ENCODE measurements around the gene PARD6G.

GRCh38 chr18:79917217-79917738 lies 34.2 kb downstream of the SLC66A2 start:
- PRO-cap = no peak
- RAMPAGE, long total RNA, 4 experiments = no peak in any of the 4 experiments

- PRO-cap = unidirectional peak, plus-strand start at chr18:79925362
- RAMPAGE, long total RNA, 4 experiments = no peak in any of the 4 experiments
These were observed 26.5 kb downstream of the SLC66A2 start for GRCh38 chr18:79924536-79925732.

DNA sequence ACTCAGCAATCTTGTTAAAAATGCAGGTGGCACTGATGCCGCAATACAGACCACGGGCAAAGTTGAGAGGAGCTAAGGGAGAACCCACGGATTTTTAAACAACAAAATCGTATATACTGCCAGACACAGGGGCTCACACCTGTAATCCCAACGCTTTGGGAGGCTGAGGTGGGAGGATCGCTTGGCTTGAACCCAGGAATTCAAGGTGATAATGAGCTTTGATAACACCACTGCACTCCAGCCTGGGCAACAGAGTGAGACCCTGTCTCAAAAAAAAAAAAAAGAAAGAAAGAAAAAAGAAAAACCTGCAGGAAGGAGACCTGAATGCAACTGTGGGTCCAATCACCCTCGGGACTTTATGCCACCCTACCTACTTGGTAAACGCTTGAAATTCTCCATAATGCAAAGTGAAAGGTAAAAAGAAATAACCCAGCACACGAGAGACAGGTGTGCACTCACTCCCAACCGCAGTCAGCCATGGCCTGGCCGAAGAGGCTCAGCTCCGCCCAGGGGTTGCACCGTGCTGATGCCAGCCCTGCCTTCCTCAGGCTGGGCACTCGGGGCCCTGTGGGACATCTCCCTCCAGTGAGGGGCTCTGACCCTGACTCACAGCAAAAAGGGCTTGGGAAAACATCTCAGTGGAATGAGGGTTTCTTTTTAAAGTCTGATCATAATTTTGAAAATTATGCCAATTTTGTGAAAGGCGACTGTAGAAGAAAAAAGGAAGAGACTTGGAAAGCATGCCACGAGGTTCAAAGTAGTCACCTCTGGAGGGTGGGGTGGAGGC lies 13.4 kb downstream of the SLC66A2 start:
- PRO-cap = no peak
- RAMPAGE, long total RNA, 4 experiments = no peak in any of the 4 experiments

DNA sequence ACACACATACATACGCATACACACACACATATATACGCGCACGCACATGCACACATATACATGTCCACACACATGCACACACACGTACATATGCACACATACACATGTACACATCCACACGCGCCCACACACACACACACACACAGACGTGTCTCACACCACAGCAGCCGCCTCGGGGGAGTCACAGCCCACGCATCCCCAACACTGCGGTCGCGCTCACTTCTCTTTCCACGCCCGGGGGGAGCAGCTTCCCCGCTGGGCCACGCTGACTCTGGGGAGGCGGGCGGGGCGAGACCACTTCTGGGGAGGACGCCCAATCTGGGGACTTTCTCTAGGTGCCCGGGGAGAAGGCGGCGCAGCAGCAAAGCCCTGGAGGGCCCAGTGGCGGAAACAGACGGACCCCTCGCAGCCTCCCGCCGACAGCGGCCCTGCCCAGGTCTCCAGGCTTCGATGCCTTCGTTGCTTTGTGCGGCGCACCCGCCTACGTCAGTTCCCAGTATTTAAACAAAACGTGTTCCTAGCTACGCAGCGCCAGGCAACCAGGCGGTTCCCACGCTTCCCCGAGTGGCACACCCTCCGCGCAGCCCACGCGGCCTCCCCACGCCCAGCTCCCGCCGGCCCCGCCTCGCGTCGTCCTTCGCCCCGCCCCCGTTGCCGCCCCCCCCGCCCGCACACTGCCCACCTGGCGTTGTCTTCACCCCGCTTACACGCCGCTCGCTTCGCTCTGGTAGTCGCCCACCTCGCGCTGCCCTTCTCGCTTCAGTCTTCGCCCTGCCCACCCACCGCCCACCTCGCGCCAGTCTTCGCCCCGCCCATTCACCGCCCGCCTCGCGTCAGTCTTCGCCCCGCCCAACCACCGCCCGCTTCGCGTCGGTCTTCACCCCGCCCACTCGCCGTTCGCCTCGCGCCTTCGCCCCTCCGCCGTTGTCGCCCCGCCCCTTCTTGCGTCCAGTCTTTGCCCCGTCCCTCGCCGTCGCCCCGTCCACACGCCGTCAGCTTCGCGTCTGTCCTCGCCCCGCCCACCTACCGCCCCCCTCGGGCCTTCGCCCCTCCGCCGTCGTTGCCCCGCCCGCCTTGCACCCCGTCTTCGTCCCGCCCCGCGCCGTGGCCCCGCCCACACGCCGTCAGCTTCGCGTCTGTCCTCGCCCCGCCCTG lies 688 bp upstream of the RBFA start:
- PRO-cap = unidirectional peak, minus-strand start at position 466 of the sequence; unidirectional peak, minus-strand start at position 569 of the sequence; unidirectional peak, minus-strand start at position 597 of the sequence; unidirectional peak, minus-strand start at position 703 of the sequence; unidirectional peak, minus-strand start at position 726 of the sequence; bidirectional peak, plus-strand start outside the sequence, minus-strand start at position 929 of the sequence
- RAMPAGE, long total RNA, 4 experiments = start-site peak on the minus strand in 4 of 4 experiments, centred at positions 762 to 765 of the sequence, 8 to 117 reads per replicate

DNA sequence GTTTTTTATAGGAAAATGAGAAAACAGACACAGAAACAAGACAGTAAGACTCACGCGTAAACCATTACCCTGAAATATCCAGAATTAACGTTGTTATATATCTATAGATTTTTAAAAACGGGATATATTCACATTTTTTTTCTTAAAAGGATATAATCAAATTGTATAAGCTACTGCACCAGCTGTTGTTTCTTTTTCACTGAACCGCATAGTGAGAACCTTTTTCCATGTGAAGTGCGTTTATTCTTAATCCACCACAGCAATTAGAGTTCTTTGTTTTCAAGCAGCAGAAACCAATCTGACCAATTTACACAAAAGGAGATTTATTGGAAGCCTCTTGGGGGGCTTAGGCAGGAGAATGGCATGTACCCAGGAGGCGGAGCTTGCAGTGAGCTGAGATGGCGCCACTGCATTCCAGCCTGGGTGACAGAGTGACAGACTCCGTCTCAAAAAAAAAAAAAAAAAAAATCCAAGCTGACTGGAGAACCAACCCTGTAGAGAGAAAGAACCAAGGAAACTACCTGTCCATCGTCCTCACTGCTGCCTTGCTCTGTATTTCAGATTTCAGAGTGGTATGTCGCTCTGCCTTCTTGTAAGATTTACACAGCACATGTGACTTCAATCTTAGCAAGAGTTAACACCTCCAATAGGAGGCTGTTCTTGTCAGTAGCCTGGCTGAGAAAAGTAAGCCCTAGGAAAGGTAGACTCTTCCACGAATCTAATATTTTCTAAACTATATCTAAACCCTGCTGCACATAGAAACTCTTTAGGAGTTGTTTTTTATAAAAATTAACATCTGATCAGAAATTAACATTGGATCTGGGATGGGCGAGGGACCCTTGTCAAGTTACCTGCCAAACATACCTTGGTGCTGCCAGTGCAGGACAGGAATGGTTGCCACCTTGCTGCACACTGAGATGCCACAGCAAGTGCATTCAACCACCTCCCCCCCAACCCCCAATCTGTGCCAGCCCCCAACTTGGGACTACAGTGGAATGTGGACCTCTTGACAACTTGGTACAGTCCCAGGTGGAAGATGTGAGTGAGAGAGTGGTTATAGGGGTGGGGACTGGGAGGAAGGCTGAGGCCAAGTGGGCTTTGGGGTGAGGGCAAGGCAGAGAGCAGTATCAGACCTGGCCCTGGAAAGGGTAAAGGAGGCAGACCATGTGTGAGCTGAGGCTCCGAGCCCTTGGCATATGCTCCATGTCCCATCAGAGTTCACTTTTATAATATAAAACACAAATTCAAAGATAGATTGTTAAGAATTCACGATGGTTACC lies 10.3 kb downstream of the ADNP2 start:
- PRO-cap = no peak
- RAMPAGE, long total RNA, 4 experiments = no peak in any of the 4 experiments

- PRO-cap = no peak
- RAMPAGE, long total RNA, 4 experiments = no peak in any of the 4 experiments
These were observed 39.6 kb downstream of the PARD6G start for GRCh38 chr18:80207666-80208118.

DNA sequence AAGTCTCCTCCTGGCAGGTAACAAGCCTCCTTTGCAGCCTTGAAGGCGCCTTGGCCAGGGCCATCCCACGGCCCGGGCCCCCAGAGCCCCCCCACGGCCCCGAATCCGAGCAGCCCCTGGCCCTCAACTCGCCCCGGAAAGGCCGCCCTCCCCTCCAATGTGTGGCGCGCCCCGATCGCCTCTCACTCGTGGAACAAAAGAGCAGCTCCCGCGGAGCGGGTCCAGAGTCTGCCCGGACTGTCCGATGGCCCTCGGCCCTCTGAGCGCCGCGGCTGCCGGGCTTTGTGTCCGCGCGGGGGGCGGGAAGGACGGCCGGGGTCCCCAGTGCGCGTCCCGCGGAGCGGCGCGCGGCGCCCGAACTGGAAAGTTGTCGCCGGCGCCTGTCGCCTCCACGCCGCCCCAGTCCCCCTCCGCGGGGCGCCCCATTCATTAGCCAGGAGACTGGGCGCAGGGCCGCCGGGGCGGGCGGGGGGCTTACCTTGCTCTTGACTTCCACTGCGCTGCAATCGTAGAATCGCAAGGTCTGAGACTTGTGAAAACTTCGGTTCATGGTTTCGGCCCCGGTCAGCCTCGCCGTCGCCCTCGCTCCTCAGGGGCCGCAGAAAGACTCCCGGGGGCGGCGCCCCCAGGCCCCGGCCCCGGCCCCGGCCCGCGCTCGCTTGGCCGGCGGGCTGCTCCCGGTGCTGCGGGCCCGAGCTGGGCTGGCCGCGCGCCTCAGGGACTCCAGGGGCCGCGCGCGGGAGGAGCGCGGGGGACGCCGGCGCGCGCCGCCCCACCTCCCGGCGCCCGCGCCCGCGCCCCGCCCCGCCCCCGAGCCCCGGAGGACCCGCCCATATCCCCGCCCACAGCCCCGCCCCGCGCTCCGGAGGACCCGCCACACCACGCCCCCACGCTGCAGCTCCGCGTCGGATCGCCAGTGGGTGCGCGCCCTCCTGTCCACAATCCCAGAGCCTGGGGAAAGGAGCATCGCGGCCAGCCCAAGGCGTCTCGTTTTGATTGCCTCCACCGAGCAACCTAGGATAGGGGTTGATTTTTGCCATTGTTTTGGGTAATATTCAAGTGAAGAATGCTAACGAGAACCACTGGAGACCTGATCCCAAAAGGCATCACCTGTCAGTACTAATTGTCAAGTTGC lies at the start of gene PARD6G:
TSS of gene PARD6G (minus strand) at position 716 of the 1,135 bp plus-strand sequence.
- PRO-cap = unidirectional peak, plus-strand start at position 224 of the sequence; unidirectional peak, minus-strand start at position 261 of the sequence; bidirectional peak, plus-strand start at position 897 of the sequence, minus-strand start at position 716 of the sequence
- RAMPAGE, long total RNA, 4 experiments = no peak in any of the 4 experiments

All from esophagus muscularis mucosa (tissue), 4 donors.